Hair follicular keratinocyte (primary cell): ENCODE measurements around the gene HIBADH.

- RAMPAGE, long total RNA, result no peak
These were observed 4.3 kb upstream of the HOXA9 start for GRCh38 chr7:27169396-27170231.

- RAMPAGE, long total RNA, result no peak
These were observed 3.8 kb downstream of the HOXA10 start for GRCh38 chr7:27170232-27170750.

- RAMPAGE, long total RNA, result no peak
These were observed 4.9 kb upstream of the HOXA10 start for GRCh38 chr7:27178982-27179520.

DNA sequence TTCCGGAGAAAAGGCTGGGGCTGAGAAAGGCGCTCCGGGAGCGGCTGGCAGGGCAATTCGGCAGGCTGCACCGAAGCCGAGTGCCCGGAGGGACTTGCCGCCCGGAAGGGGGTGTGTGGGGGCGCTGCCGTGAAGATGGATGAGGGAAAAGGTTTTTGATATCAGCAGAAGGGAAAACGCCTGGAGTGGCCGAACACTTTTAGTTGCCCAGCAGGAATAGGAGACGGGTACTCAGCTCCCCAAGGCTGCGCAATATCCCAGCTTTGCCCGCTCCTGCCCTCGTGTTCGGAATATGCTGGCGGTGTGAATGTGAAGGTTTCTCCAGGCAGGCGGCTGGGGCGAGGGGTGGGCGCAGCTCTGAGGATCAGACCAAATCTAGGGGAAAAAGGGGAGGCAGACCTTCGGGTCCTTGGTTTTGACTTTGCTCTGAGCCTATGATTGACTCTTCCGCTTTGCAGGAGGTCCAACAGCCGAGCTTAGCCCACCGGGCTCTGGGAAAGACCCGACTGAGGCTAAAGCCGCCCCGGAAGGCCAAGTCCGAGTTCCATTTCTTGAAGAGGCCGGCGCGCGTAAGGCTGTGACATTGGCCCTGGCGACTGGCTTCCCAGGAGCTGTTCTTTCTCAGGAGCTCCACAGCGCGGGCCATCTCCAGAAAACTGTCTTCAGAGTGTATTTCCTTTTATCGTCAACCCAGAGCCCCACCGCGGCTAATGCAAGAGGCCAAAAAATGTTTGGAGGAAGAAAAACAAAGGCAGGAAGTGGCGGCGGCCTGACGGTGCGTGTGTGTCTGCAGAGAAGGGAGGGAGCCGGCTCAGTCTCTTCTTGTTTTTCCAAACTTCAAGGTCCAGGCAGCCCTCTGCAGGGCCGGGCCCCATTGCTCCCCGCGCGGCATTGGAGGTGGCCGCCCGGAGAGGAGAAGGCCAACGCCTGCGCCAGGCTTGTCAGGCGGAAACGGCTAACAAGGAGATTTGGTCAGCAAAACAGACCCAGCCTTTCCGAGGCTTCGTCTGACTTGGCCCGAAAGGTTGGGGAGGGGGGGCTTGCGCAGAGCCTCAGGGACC is 3.4 kb upstream of the HOXA11 start:
- RAMPAGE, long total RNA, result no peak

- RAMPAGE, long total RNA, result no peak
These were observed 3.1 kb downstream of the EVX1 start for GRCh38 chr7:27245309-27246515.

DNA sequence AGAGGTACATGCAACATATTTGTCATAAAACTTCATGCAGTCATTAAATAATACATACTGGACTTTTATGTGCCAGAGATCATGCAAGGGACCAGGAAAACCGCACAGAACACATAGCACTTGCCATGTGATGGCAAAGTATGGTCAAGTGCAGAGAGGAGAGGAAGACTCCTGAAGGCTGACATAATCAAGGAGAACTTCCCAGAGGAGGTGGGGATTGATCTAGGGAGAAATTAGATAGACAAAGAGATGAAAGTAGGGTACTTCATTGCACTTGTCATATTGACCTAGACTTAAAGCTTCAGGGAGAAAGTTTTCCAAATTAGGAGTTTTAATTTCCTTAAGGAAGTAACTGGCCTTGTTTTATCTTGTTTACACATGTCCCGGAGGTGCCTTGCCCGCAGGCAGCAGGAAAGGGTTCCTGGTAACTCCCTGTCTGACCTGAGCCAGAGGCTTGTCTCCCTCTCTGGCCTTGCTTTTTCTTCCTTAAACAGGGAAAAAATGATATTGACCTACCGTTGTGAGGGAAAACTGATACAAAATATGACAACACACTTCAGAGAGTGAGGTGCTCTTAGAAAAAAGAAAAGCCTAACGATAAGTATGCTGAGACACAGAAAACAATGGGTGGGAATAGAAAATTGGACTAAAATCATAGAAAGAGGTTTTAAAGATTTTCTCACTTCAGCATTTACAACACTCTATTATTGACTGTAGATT is 181.6 kb downstream of the EVX1 start:
- RAMPAGE, long total RNA, result no peak

- RAMPAGE, long total RNA, result no peak
These were observed 60.0 kb downstream of the HIBADH start for GRCh38 chr7:27602635-27603124.

- RAMPAGE, long total RNA, result no peak
These were observed at the start of gene HIBADH for GRCh38 chr7:27661981-27663064. TSS of gene HIBADH (minus strand) at chr7:27662883.

GRCh38 chr7:27900601-27901216 is 160.7 kb downstream of the TAX1BP1 start:
- RAMPAGE, long total RNA, result no peak

DNA sequence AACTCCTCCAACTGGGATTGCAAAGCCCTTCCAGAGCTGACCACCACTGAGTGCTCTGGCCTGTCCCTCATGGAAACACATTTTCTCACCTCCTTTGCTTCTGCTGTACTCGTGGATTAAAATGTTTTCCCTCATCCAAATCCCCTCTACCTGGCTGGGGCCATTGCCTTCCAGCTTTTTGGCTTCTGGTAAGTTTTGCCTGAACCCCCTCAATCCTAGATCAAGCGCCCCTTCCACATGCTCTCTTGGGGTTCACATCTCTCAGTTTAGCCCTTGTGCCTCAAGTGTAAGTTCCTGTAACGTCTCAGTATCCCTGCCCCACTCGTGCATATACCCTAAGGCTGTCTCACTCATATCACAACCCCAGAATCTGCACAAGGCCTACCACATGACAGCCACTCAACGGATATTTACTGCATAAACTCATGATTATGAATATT is 97.6 kb downstream of the JAZF1 start:
- RAMPAGE, long total RNA, result no peak

GRCh38 chr7:28149732-28150413 is 30.7 kb downstream of the JAZF1 start:
- RAMPAGE, long total RNA, result no peak

DNA sequence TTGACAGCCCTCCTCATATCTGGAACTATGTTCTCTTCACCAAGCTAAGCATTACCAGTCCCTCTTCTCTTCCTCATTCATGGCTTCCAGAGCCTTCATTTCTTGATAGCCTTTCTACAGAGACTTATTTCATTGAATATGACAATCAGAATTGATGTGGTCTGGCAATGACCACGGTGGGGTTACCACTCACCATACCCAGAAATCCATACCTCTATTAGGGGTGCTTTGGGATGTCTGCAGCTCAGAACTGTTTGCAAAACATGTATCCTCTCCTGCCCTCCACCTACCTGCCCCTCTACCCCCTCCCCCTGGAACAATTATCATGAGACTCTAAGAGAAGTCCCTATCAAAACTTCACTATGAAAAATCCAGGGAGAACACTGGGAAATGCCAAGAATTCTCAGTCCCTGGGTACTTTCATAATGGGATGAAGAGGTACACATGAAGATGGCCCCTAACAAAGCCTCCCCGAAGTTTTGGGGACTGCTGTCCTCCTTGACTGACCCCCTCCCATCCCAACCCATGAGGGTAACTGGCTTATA is 26.9 kb downstream of the JAZF1 start:
- RAMPAGE, long total RNA, result no peak

DNA sequence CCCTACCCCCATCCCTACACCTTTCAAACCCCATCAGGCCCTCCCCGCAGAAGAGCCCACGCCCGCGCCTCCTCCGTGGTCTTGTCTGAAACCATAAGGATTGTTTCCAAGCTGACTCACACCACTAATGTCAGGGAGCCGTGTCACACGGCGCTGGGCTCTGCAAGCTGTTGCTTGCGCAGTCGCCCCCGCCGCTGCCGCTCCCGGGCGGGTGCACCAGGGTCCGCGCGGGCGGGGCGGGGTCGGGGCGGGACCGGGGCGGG is 3.4 kb upstream of the CREB5 start:
- RAMPAGE, long total RNA, result no peak

- RAMPAGE, long total RNA, result no peak
These were observed 2.3 kb upstream of the CREB5 start for GRCh38 chr7:28409607-28410809.

DNA sequence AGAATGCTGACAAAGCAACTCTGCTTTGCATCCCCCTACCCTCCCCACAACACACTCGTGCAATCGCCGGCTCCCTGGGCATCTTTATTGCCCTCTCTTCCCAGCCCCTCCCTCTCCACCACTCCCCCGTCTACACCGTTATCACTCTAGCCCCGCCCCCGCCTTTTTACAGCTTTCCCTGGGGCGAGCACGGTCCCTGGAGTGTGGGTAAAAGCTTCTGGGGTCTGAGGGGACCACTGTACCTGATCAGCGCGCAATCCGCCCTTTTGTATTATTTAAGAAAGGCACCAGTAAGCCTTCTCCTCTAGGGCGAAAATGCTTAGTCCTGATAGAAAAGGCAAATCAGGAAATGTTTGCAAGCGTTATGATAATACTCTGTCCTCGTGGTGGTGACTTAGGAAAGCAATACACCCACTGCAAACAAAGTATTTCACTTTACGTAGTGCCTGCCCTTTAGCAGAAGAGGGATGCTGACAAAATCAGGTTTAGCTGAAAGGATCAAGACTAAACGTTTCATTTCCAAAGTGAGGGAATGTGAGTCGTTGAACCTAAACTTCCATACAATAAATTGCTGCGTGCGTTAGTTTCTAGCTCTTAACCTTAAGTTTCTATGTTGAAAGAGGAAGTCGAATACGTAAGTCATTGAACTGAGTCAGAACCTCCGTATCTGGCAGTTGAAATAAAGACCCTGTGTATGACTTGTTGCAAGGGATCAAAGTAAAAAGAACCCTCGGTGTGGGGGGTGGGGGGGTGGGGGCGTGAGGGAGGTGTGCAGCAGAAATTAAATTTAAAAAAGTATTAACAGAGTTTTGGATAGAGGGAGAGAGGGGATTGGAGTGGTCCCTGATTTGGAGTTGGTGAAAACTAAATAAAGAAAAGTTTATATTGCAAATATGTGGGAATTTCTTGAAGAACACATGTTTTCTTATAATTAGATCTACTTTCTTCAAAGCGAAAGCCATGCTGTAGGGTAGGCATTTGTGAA is 1.2 kb upstream of the CREB5 start:
- RAMPAGE, long total RNA, result no peak

DNA sequence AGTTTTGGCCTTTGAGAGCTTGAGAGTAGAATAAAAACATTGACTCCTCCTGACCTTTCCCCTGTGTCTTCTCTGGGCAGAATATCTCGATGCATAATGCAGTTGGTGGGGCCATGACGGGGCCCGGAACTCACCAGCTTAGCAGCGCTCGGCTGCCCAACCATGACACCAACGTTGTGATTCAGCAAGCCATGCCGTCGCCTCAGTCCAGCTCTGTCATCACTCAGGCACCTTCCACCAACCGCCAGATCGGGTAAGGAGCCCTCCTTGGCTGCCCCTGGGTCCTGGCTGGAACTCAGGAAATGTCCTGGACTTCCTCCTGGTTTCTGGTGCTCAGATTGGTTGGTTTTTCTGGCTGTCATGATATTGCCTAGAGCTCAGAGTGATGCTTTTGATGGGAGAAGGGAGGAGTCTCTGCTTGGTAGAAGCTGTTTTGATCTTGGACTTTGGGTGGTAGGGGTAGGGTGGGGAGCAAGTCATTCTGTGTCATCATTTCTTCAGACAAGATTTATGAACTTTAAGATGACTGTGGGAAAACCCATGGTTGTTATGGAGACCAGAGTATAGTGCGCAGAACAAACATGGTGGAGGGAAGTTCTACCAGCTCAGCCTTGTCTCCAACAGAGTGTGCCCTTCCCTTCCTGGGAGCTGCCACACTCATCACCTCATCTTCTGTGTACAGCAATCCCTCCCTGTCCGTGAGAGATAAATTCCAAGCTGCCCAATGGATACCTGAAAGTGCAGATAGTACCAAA is 158.1 kb downstream of the CREB5 start:
- RAMPAGE, long total RNA, result no peak

DNA sequence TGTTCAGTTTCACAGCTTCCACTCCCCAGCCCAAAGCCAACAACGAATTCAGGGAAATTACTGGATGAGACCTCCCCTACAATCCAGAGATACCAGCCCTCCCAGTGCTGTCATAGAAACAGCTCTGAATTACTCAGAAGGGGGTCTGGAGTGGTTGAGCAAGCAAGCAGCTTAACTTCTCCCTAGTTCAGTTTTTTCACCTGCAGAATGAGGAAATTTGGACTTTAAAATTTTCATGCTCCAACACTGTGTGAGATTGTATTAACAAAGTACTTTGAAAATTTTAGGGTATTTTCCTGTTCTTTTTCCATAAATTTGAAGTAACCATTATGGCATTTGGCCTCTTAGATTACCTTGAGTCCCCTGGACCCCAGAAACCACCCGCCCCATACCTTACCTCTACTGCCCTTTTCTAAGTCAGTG is 260.3 kb downstream of the CREB5 start:
- RAMPAGE, long total RNA, result no peak

DNA sequence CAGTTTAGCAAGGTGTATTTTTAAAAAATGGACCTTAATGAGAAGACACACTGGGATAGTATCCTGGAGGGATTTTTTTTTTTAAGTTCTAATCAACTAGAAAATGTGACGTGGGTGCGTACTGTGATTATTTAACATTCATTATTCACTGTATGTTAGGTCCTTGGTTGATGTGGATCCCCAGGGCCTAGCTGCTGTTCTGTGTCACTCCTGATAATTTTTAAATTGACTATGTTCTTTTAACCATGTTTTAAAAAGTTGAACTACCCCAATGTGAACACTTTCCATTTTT is 1.4 kb upstream of the CHN2 start:
- RAMPAGE, long total RNA, result no peak

DNA sequence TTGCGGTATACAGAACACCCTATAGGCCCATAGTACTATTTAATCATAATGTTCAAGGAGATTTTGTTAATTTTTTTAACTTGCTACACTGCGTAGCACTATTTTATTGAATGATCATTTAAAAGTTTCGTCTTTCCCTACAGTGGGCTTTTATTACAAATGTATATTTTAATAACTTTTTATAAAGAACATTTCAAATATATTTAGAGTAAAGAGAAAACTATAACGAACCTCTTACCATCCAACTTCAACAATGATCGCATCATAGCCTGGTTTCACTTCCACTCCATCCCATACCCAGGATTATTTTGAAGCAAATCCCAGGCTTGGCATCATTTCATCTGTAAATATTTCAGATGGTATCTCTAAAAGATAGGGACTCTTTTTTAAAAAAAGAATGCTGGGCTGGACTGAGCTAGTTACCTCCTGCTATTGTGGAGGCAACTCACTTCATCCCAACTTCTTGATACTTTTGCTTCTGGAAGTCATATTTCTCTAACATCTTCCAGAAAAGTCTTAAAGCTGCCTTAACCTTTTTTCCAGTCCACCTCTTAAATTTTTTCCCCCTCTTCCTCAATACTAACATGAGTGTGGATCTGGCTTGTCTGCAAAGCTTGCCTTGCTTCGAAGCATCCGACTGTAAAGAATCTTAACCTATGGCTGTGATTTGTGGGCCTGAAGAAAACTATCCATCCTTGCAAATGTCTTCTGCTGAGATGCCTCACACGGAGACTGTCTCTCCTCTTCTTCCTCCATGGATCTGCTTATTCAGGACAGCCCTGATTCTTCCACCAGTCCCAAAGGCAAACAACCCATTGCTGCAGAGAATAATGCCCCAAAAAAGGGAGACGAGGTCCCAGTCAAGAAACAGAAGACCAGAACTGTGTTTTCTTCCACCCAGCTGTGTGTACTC is 17.4 kb downstream of the CHN2 start:
- RAMPAGE, long total RNA, result no peak

DNA sequence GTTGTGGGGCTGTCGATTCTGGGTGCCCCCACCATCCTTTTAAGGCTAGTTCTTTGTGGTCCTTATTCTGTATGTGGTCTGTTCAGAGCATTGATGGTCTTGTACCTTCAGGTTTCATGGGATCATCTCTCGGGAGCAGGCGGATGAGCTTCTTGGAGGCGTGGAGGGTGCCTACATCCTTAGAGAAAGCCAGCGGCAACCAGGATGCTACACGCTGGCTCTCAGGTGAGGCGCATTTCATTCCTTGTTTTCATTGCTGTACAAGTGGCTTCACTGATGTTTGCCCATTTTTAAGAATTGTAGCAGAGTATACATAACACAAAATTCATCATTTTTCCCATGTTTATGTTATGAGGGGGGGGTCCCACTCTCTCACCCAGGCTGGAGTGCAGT is 165.4 kb upstream of the PRR15 start:
- RAMPAGE, long total RNA, result no peak